HT1080 (cell line): ENCODE measurements around the gene SCGB1C2.

GRCh38 chr17:137376-137752, at the start of gene SCGB1C2:
SCGB1C2 (plus strand) TSS chr17:137569.
RAMPAGE:
- cytosol, long total RNA, result no peak
- long total RNA, result no peak
- nucleus, long total RNA, result no peak

DNA sequence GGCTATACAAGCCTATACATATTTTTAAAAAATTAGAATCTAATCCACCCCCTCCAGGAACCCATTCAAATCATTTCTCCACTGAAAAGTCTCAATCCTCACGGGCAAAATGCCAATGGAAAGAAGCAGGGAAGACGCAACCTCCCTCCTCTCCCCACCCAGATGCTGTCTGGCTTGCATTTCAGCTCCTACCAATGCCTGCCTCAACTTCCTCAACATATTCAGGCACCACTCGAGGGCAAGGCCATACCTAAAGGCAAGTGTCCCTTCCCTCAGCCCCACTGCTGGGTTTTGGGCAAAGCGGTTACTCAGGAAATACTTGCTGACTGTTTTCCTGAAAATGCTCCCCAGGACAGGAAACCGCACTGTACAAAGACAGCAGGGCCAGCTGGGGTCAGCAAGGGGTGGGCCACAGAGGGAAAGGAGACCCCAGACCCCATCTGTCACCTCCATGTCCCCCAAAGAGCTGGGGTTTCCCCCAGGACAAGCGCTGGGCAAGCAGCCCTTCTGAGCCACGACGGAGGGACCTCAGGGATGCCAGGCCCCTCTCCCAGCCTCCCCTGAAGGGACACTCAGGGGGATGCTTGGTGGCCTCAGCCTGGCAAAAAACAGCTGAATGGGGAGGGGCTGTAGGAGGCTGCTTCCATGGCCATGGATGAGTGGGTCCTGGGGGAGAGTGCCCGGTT, 47.7 kb upstream of the DOC2B start:
RAMPAGE:
- cytosol, long total RNA, result no peak
- long total RNA, result no peak
- nucleus, long total RNA, result no peak

GRCh38 chr17:230835-231370, 49.5 kb upstream of the DOC2B start:
RAMPAGE:
- cytosol, long total RNA, result no peak
- long total RNA, result no peak
- nucleus, long total RNA, result no peak

DNA sequence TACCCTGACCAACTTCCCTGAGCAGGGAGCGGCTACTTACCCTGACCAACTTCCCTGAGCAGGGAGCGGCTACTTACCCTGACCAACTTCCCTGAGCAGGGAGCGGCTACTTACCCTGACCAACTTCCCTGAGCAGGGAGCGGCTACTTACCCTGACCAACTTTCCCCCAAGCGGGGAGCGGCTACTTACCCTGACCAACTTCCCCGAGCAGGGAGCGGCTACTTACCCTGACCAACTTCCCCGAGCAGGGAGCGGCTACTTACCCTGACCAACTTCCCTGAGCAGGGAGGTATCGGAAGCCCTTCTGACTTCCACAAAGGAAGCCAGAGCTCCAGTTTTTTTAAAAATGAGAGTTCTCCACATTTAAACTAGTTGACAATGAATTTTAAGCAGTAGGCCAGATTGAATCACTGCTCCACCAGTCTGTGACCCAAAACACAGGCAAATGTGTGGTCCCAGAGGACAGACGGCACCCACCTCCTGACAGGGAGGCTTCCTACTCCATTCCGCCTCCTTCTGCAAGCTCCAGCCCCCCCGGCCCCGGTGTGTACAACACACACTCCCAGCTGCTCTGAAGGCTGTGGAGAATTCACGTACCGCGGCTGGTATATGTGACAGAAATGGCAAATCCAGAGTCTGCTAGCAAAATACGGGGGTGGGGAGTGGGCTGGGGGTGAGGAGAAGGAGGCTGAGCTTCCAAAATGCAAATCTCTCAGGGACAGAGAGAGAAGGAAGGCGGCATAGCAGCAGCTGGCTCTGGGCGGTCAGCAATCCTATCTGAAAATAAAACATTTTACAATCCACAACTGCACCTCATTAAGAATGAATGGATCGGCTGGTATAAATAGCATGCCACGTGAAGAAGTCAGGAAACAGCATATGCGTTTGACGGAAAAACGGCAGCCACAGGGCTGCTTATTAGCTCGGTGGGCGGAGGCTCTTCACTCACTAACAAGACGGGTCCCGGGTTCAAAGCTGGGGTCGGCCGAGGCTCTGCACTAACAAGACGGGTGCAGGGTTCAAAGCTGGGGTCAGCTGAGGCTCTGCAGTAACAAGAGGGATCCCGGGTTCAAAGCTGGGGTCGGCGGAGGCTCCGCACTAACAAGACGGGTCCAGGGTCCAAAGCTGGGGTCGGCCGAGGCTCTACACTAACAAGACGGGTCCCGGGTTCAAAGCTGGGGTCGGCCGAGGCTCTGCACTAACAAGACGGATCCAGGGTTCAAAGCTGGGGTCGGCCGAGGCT, 53.1 kb upstream of the DOC2B start:
RAMPAGE:
- cytosol, long total RNA, result no peak
- long total RNA, result no peak
- nucleus, long total RNA, result no peak

DNA sequence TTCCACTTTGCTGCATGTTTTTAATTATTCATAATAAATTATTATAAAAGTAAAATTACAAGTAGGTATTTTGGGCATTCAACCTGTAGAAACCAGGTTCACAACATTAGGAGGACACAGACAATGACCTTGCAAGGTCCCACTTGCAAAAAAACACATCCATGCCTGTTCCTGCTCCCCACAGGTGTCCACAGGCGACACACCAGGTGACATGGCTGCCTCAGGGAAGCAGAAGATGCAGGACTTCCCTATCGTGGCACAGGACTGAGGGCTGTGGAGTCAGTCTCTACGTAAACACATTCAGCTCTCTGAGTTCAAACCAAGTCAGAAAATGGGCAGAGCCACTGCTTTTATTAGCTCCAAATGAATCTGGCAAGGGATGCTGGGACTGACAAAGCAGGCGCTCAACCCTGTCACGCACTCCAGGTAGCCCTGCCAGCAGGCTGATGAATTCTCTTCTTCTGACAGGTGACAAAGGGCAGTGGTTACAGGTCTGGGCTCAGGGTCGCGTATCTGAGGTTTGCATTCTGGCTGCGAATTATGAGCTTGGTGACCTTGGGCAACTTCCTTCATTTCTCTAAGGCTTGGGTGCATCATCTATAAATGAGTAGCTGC, 9.5 kb downstream of the RPH3AL start:
RAMPAGE:
- cytosol, long total RNA, result no peak
- long total RNA, result no peak
- nucleus, long total RNA, result no peak

DNA sequence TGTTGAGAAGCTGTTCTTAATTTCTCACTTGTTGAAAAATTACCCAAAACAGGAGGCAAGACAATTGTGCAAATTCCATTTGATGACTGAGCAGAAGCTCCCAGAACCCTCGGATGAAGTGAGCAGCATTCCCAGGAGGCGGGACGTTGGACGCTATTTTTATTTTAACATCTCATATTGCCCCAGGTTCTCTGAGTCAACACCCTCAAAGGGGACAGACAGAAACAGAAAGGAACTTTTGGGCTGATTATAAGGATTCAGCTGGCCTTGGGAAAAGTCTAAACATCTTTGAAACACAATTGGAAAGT, 101.2 kb downstream of the C17orf97 start:
RAMPAGE:
- cytosol, long total RNA, result no peak
- long total RNA, result no peak
- nucleus, long total RNA, result no peak

RAMPAGE:
- cytosol, long total RNA, result no peak
- long total RNA, result no peak
- nucleus, long total RNA, result no peak
Measured at GRCh38 chr17:511818-512370, 101.8 kb downstream of the C17orf97 start.

GRCh38 chr17:760306-760840, 8.3 kb upstream of the GEMIN4 start:
RAMPAGE:
- cytosol, long total RNA, result no peak
- long total RNA, result no peak
- nucleus, long total RNA, result no peak

RAMPAGE:
- cytosol, long total RNA, result no peak
- long total RNA, result no peak
- nucleus, long total RNA, result no peak
Measured at GRCh38 chr17:835459-835863, 53.3 kb downstream of the MRM3 start.

RAMPAGE:
- cytosol, long total RNA, result no peak
- long total RNA, result no peak
- nucleus, long total RNA, result no peak
Measured at GRCh38 chr17:848321-848775, 66.2 kb downstream of the MRM3 start.

DNA sequence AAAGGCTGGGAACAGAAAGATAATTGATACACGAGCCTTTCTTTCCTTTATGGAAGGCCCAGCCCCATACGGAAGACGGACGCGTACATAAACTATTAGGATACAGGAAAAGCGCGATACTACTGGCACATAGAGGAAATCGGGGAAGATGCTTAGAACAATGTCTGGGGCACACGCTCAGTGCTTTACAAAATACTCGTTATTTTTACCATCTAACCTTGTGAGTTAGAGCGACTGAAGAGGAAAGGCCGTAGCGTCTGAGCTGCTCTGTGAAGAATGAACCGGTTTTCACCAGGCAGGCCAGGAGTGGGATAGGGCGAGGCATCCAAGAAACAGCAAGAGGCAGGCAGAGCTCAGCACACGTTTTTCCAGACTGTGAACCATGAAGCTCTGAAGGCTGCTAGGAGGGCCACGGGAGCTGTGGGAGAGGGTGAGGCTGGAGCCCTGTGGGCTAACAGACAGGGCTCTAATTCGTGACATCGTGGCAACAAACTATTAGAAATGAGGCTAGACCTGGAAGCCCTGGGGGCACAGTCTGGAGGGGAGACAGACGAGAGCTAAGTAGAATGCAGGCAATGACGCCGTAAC, 95.5 kb downstream of the MRM3 start:
RAMPAGE:
- cytosol, long total RNA, result no peak
- long total RNA, result no peak
- nucleus, long total RNA, result no peak

RAMPAGE:
- cytosol, long total RNA, result no peak
- long total RNA, result no peak
- nucleus, long total RNA, result no peak
Measured at GRCh38 chr17:949513-950394, 29.8 kb downstream of the NXN start.

DNA sequence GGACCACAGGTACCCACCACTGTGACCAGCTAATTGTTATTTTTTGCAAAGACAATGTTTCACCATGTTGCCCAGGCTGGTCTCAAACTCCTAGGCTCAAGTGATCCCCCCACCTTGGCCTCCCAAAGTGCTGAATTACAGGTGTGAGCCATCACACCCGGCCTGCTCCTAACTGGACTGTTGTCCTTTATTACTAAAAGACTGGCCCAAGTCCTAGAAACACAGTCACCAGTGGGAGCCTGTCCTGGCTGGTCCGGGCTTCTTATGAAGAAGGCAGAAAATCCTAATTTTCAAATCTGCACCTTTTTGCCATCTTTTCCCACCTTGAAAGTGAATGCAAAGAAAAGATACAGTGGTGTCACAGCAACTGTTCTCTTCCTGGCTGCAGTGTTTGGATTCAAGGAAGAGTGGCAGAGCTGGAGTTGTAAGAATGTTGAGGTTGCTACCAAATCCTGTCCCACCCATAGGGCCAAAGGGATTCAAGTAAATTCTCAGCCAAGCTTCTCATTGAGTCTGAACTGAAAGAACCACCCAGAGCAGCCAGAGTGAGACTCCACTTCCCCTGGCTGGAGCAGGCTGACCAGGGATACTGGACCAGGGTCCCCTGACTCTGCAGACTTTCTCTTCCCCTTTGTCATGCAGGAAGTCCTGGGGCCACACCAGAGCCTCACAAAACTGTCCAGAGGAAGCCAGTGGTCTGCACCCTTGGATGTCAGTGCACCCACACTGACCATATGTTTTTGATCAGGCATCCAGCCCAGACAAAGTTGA, 4.4 kb downstream of the NXN start:
RAMPAGE:
- cytosol, long total RNA, result no peak
- long total RNA, result no peak
- nucleus, long total RNA, result no peak

GRCh38 chr17:978750-979142, 830 bp downstream of the NXN start:
RAMPAGE:
- cytosol, long total RNA, result no peak
- long total RNA, result no peak
- nucleus, long total RNA, result no peak

DNA sequence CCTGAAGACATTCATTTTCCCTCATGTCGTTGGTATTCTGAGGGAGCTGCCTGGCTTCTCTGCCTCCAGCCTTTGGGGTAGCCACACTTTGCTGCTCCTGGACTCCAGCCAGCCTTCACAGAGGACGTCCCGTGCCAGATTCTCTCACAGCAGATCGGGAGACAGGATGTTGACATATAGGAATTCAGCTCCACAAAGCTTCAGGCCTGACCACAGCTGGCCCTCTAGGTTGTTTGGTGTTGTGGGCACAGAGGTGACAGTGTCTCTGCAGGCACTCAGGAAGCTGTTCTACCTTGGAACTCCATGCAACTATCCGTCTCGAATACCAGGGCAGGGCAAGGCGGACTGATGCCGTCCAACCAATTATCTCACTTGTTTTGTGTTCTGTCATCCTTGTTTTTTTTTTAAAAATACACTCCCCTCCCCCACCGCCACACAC, 4.3 kb downstream of the TIMM22 start:
RAMPAGE:
- cytosol, long total RNA, result no peak
- long total RNA, result no peak
- nucleus, long total RNA, result no peak

GRCh38 chr17:1019095-1019989, 22.4 kb downstream of the TIMM22 start:
RAMPAGE:
- cytosol, long total RNA, result no peak
- long total RNA, result no peak
- nucleus, long total RNA, result no peak

RAMPAGE:
- cytosol, long total RNA, result no peak
- long total RNA, result no peak
- nucleus, long total RNA, result no peak
Measured at GRCh38 chr17:1060836-1061319, 63.9 kb downstream of the TIMM22 start.

DNA sequence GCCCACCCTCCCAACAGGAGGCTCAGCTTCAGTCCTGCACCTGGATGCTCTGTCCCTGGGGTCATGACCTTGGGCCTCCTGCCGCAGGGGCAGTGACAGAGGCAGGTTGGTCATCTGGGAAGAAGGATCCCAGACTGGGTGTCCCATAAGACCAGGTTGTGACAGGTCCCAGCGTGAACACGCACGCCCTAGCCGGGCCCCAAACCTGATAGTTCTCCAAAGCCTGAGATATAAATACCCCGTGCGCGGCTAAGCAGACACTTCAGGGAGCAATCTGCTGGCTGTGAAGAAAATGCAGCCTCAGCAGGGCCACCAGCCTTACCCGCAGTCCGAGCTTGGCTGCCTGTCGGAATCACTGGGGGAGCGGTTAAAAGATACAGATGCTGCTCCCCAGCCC, 78.3 kb downstream of the TIMM22 start:
RAMPAGE:
- cytosol, long total RNA, result no peak
- long total RNA, result no peak
- nucleus, long total RNA, result no peak

DNA sequence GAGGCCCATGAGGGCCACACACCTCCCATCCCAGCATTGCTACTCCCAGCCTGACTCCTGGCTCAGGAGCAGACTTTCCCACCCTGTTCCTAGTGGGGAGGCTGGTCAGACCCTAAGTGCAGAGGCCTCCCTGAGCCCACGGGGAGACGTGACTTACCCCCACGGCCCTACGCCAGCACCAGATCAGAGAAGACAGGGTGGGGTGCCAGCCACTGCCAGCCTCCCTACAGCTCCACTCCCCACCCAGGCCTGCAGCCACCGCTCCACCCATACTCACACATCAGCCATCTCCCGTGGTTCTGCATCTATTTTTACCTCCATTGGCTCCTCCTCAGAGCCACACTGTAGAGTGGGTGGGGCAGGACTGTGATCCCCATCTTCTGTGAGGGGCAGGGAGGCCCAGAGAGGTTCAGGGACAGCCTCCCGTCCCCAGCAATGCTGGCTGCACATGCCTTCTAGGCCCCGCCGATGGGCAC, 72.2 kb downstream of the ABR start:
RAMPAGE:
- cytosol, long total RNA, result no peak
- long total RNA, result no peak
- nucleus, long total RNA, result no peak

GRCh38 chr17:1149632-1150359, 30.0 kb downstream of the ABR start:
RAMPAGE:
- cytosol, long total RNA, result no peak
- long total RNA, result no peak
- nucleus, long total RNA, result no peak